Neural cell (in vitro differentiated cells): ENCODE measurements around a stretch of chr13.

GRCh38 chr13:69683797-69684417 lies 424.3 kb downstream of the KLHL1 start:
- RAMPAGE, long total RNA = no peak

GRCh38 chr13:71379066-71379313 lies 488.0 kb downstream of the DACH1 start:
- RAMPAGE, long total RNA = no peak

GRCh38 chr13:72507311-72507720 lies 220.1 kb downstream of the MZT1 start:
- RAMPAGE, long total RNA = no peak

- RAMPAGE, long total RNA = no peak
Measured at GRCh38 chr13:72730511-72730920, 2.8 kb downstream of the BORA start.

DNA sequence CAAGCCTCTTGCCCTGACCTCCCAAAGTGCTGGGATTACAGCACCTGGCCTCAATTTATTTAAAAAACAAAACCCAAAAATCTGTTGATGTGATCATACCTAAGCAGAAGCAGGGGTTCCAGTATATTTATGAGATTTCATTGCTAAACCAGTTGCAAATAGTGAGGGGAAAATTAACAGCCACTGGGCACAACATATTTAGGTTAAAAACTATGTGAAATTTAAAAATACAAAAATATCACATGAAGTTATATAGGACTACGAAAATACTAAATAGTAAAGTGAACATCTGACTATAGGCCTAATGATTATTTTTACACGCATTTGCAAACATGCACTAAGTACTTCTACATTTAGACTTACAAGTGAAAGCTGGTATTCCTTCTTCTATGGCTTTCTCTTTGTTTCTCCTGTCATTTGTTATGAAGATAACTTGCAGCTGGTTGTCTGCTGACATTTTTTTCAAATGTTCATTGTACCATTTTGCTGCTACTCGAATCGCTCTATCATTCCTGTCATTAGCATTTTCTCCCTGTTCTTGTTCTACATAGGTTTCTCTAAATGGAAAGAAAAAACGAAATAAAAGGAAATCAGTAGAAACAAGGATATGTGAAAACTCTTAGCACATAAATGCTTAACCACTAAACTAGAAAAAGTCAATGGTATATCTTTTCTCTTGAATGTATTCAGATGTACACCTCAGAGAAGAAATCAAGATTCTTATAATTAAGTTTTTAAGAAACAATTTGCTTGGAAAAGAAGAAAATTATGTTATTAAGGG lies 3.7 kb downstream of the DIS3 start:
- RAMPAGE, long total RNA = no peak

DNA sequence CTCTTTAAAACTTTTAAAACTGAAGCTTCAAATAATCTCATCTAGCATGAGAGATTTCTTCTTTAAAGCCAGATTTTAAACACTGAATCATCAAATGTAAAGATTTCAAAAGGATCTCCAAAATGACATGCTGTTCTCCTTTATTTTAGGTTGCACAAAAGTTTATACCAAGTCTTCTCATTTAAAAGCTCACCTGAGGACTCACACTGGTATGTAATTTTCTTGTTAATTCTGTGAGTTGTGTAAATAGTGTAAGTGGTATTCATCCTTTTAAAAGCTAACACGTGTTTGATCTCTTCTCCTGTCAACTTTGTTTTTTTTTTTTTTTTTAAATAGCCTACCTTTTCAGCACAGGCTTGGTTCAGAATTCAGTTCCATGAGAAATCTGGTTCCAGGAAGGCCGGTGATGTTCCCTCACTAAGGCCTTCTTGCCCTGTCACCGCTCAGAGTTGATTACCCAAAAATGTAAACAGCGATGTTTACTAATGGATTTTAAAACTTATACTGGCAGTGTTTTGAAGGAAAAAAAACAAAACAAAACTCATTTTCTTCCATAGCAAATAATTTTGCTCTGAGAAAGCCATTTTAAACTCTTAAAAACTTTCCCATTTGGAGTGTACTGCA lies 5.0 kb downstream of the KLF5 start:
- RAMPAGE, long total RNA = no peak

DNA sequence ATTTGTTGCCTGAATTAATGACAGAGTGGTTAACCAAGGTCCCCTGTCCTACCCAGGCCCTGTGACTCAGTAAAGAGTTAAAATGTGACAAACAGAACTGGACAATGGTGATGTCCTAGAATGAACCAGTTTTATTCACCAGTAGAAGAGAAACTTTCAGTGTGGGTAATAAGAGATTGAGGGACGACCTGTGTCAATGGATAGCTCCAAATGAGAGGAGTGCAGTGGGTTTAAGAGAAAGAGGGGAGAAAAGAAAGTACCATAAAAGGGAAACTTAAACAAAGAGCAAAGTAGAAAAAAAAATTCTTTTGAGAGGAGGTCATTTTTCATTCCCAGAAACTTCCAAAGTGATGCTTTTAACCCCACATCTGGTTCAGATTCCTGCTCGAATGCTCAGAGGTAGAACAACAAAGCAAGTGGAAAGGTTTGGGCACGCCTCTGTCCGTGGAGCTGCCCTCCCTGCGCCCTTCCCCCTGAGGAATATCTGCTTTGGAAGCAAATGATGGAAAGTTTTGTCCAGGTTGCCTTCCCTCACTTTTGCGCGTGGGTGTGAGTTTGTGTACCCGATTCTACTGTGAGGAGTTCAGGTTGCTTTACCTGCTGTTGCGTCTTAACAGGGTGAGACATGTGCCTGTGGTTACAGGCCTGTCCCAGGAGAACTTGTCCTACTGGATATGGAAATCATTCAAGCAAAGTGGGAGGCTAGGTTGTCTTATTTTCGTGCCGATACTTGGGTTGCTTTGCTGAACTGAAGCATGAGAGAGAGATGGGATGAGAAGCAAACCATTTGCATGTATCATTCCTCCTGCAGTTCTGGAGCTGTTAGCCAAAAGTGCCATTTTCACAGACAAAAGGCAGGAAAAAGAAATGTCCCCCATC lies 110.1 kb downstream of the KLF5 start:
- RAMPAGE, long total RNA = no peak

DNA sequence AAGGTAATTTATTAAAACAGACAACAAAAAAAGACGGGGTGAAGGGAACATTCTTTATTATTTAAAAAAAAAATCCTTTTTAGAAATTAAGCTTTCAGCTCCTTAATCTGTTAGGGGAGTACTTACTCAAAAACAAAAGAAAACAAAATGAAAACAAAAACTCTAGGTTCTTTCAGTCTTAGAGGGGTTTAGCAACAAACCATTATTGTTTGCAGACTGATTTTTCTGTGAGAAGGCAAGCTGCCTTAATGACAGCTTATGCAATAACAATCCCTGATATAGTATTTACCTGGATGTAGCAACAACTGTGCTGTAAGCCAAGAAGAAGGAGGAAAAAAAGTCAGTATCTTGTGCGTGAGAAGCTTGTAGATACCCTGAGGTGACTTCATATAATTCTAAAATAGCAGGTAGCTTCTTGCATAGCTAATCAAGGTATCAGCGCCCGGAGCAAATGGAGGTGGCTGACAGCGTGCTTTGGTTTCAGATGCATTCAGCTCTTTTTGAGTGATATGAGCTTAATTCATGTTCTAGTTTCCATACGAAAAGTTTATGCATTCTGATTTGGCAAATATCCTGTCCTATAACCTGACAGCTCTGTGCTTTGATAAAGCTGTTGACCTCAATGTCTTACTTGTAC lies 309.8 kb downstream of the KLF5 start:
- RAMPAGE, long total RNA = no peak

DNA sequence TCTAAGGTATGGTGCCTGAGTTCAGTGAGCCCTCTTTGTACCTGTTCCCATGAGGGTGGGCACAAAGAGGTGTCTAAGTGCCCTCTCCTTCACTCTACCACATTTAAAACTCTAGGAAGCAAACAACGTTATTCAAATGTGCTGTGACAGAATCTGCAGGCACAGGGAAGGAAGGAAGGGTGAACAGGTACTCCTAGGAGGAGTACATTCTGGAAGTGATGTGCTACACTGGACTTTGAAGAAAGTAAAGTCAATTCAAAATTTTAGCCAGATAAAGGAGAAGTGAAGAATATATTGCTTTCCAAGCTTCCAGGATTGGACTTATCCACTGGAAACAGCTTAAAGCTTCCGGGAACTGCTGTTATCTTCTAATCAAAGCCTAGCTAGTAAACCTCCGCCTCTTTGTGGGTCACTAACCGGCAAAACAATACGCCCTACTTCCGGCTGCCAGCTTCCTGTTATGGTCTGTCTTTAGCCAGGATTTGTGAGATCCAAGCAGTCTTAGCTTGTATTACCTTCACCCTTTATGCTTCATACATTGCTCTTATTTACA lies 706.6 kb downstream of the KLF5 start:
- RAMPAGE, long total RNA = no peak

- RAMPAGE, long total RNA = no peak
Measured at GRCh38 chr13:73920474-73921168, 861.8 kb downstream of the KLF5 start.

- RAMPAGE, long total RNA = no peak
Measured at GRCh38 chr13:74136099-74136889, 1077.5 kb downstream of the KLF5 start.

GRCh38 chr13:75303317-75303833 lies 178.6 kb downstream of the TBC1D4 start:
- RAMPAGE, long total RNA = no peak

GRCh38 chr13:75325708-75326060 lies 156.3 kb downstream of the TBC1D4 start:
- RAMPAGE, long total RNA = no peak

DNA sequence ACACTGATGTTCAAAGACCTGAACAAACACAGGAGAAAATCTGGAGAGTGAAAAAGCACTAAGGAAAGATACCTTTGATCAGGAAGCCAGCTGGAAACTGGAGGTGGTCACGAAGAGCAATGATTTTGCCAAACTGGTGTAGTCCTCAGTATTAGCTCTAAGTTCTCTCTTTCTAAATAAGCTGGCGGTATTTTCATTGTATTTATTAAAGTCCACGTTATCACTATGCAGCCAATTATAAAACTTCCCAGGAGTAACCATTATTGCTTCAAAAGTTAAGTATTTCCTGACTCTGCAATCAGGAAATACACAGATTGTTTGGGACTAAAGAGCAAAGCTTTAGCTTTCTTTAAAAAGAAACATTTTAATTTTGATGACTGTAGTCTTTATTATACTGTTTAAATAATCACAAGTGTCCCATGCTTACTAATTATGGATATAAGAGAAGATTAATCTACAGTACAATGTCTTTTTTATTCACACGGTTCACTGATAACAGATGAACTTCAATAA lies 115.1 kb downstream of the TBC1D4 start:
- RAMPAGE, long total RNA = no peak

GRCh38 chr13:75481648-75481814 lies 438 bp downstream of the TBC1D4 start:
- RAMPAGE, long total RNA = no peak

GRCh38 chr13:75507692-75508041 lies 25.7 kb upstream of the TBC1D4 start:
- RAMPAGE, long total RNA = no peak

DNA sequence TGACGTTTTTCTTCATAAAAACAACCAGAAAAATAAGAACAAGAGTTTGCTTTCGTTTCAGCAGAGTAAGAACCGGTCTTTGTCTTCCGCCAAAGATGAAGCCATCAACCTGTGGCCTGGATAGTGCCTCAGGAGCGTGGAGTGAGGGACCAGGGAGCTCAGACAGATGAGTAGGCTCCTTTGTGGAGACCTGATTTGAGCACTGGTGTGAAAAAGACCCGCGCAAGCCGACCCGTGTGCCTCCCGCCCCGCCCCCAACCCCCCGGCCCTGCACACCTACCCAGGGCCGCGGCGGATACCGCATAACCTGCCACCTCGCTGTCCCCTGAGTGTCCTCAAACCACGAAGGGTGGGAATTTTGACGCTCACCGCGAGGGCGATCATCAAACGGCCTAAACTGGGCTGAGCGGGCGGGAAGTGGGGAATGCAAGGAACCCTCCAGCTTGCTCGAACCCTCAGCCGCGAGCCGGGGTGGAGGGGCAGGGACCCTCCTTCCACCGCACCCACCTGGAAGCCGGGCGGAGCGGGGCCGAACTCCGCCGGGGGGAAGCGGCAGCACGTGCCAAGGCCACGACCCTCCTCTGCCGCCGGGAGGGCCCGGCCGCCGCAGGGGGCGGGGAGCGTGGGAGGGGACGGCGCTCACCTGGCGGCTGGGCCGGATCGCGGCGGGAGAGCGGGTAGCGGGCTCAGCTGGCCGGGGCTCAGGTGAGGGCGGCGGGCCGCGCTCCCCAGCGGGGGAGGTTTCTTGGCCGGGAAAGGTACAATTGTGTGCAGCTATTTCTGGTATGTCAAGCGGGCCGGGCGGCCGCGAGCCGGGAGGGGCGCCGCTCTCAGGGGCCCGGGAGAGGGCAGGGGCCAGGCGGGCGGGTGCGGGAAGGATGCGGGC lies 701 bp upstream of the LMO7 start:
- RAMPAGE, long total RNA = no peak

- RAMPAGE, long total RNA = no peak
Measured at GRCh38 chr13:75840972-75841296, 204.8 kb downstream of the LMO7 start.

DNA sequence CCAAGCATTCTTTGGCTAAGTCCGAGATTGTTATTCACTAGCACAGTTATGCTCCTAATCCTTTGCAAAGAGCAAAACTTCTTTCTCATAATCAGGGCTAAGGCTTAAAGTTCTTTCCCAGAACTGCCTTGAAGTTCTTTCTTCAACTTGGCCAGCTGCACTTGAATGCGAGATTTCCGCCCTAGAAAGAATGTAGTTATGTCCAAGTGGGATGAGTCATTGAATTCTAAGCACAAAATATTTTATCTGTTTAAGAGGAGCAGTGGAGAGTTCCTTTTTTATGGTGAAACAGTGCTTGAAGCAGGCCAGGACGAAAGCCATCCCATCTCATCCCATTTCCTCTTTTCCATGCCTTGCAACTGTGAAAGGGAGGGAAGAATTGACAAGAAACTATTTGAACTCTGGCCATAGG lies 174.7 kb downstream of the KCTD12 start:
- RAMPAGE, long total RNA = no peak

DNA sequence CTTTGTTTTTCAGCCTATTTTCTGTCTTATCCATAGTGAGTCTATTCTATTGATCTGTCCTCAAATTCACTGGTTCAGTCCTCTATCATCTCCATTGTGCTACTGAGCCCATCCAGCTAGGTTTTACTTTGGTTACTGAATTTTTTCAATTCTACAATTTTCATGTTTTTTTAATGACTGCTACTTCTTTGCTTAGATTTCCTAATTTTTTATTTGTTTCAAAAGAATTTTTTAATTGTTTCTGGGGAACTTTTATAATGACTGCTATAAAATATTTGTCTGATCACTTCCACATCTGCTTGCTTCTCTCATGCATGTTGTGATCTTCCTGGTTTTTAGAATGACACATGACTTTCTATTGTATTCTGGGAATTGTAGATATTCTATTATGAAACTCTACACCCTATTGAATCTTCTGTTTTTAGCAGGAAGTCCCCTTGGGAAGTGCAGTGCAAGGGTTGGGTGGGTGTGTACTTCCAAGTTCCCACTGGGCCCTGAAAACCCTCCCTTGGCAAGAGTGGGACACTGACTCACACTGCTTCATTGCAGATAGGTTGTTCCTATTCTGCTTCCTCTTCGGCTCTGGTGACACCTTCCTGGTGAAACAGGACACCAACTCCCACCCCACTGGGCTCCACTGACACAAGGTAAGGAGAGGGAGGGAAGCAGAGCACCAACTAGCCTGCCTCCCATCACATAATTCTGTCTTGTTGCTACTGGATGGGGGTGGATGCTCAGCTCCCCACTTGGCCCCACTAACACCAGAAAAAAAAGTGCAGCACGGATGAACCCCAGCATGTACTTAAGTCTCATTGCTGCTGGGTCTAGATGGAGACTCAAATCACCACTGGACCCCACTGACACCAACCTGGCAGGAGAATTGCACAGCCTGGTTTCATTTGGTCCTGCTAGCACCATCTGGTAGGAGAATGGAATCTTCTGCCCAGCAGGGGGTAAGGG lies 121.8 kb downstream of the KCTD12 start:
- RAMPAGE, long total RNA = no peak